Bronchial epithelial cell (primary cell): ENCODE results near the gene CYP27B1.

GRCh38 chr12:57519770-57520355, 451 bp downstream of the DDIT3 start:
- RRBS, 2 experiments, result no CpG with 5 or more reads among the region's 25 CpGs

GRCh38 chr12:57525548-57525949, 2.9 kb downstream of the MBD6 start:
- RRBS, 2 experiments, result no CpG with 5 or more reads among the region's 6 CpGs

DNA sequence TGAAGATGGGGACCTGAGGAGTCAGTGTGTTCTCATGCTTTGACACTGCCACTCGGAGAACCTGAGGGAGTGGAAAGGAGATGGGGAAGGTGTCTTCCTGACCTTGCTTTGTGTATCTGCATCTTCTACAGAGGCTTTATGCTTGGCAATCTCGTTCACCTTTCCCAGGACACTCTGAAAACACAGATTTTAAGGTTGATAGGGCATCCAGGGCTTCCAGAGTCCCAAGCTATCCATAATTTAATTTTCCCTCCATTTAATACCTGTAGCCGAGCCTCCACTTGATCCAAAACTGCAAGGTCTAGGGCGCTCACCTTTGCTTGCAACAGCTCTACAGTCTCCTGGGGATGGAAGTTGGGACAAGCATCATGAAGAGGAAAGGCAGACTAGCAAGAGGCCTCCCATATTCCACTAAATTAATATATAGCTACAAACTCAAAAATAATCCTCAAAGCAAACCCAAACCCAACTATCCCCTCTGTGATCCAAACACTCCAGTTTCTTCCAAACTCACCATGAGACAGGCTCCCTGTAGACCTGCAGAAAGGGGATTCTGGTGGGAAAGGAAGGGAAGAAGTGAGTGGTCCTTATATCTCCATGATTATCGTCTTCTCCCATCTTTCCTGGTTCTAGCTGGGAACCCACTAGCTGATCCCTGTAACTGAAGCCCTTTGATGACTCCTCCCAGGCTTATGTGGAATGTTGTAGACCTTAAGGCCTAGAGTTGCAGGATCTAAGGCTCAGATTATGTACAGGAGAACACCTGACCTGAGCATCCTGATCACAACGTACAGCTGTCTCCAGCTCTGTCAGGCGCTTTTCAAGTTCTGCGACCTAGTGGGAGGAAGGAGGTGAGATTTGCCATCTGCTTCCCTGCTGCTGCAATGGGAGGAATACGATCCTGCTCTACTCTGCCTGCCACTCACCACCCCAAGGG, 10.1 kb downstream of the MBD6 start:
- RRBS, 2 experiments, result no CpG with 5 or more reads among the region's 9 CpGs

DNA sequence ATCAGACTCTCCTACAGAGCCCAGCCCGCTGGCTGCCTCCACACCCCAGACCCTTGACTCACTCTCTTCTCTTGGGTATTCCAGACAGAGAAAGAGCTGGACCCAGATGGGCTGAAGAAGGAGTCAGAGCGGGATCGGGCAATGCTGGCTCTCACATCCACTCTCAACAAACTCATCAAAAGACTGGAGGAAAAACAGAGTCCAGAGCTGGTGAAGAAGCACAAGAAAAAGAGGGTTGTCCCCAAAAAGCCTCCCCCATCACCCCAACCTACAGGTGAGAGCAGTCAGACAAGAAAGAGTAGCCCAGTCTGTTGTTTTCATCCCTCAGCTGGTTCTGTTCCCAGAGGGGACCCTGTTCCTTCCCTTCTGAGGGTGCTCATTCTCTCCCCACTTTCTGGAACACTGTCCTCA, 19.6 kb downstream of the AGAP2 start:
- RRBS, 2 experiments, result no CpG with 5 or more reads among the region's 3 CpGs

DNA sequence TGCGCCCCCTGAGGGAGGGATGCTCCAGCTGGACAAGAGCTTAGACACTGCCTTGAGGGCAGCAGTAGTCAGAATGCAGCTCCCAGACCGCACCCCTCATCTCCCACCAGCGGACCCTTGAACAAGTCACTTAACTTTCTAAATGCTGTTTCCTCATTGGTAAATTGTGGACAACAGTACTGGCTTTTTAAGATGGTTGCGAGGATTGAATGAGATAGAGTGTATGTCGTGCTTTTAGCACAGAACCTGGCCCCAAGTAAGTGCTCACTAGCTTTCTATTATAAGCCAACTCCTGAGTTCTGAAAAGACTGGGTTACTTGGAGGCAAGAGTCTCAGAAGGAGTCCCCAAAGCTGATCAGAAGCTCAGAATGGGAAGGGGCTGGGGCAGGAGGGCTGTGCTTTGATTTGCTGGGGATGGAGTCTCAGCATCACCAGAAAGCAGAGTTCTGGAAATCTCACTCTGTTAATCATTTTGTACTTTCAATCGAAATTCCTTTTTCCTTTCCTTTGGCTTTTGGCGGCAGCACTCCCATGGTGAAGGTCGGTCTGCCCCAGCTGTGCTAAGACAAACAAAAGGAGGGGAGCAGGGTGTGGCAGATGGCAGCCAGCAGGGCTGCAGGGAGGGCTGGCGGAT, 15.5 kb downstream of the AGAP2 start:
- RRBS, 2 experiments, result no CpG with 5 or more reads among the region's 9 CpGs

- RRBS, 2 experiments, result no CpG with 5 or more reads among the region's 6 CpGs
Measured at GRCh38 chr12:57723588-57724149, 14.9 kb downstream of the AGAP2 start.

GRCh38 chr12:57744250-57744952, 438 bp upstream of the TSPAN31 start:
- RRBS, 2 experiments, result no CpG with 5 or more reads among the region's 27 CpGs

- RRBS, 2 experiments, result no CpG with 5 or more reads among the region's 8 CpGs
Measured at GRCh38 chr12:57745588-57745951, 731 bp downstream of the TSPAN31 start.

DNA sequence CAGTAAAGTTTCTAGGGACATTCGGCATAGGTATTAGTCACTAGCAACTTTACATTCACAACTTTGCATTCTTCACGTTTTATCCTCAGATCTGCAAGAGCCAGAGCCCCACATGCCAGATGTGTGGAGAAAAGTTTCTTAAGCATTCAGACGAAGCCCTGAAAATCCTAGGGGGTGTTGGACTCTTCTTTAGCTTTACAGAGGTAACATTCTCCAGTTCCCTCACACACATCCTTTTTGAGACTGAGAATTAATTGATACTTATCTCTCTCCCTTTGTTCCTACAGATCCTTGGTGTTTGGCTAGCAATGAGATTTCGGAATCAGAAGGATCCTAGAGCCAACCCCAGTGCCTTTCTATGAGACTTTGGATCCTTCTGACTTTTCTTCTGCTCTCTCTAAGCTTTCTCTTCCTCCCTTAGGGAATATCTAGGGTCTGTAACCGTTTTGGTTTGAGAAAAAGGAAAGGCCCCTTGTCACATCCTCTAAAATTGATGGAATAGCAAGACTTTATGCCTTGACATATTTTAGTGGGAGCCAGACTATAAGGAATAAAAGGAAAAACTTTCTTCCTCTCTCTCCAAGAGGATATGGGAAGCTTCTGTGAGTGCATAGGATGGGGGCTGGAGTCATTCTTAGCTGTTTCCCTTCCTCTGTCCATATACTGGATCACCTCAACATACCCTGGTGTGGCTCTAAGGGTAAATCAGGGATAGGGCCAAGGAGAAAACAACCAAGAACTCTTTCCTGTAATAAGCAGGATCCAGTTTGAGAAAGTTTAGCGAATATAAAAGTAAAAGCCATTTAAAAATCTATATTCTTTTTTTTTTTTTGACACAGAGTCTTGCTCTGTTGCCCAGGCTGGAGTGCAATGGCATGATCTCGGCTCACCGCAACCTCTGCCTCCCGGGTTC, 2.3 kb downstream of the TSPAN31 start:
- RRBS, 2 experiments, result no CpG with 5 or more reads among the region's 9 CpGs

DNA sequence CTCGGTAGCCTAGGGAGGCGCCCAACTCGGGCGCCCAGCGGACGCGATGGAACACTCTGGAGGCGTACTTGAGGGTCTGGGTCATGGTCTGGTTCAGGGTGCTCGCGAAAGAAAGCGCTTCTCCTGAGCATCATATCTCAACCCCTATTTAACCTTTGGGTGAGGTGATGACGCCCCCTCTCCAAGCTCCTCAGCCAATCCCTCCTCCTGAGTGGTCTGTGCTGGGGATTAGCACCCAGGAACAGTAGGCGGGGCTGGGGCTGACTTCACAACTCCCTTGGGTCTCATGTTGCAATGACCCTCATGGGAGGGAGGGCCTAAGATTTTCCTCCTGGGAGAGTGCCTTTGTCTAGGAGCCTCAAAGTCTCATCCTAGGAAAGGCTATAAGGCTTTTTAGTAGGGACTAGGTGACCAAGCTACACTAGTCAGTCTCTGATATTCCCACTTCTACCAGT, at the start of gene CYP27B1:
CYP27B1 (minus strand) TSS at position 122 of the 455 bp plus-strand sequence.
- RRBS, 2 experiments, result no CpG with 5 or more reads among the region's 13 CpGs

DNA sequence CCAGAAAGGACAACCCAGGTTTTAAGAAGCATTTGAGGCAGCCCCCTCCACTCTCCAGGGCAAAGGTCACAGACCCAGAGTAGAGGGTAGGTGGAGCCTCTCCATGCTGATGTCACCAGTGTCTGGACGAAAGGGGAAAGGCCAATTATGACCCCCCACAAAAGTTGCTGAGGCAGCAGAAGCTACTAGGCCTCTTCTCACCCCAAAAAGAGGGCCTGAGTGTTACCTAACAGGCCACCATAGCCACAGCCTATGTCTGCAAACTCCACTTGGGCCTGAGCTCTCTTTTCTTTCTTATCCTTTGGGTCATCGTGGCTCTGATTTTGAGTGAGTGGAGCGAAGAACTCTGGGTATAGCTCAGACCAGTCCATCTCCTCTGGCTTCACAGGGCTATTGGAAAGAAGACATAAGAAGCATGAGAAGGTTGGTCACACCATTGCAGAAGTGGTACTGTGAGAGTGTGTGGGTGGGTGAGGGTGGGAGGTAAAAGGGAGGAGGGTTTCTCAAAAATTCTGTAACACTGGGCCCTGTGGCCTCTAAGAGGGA, 964 bp downstream of the METTL1 start:
- RRBS, 2 experiments, result no CpG with 5 or more reads among the region's 3 CpGs

GRCh38 chr12:57837780-57838819, 8.4 kb downstream of the CTDSP2 start:
- RRBS, 2 experiments, result no CpG with 5 or more reads among the region's 7 CpGs

- RRBS, 2 experiments, result no CpG with 5 or more reads among the region's 2 CpGs
Measured at GRCh38 chr12:57882347-57882896, 35.9 kb upstream of the CTDSP2 start.

- RRBS, 2 experiments, result no CpG with 5 or more reads among the region's 12 CpGs
Measured at GRCh38 chr12:57890357-57891152, 44.0 kb upstream of the CTDSP2 start.

- RRBS, 2 experiments, result no CpG with 5 or more reads among the region's 3 CpGs
Measured at GRCh38 chr12:58425267-58425933, 484.0 kb downstream of the ATP23 start.

DNA sequence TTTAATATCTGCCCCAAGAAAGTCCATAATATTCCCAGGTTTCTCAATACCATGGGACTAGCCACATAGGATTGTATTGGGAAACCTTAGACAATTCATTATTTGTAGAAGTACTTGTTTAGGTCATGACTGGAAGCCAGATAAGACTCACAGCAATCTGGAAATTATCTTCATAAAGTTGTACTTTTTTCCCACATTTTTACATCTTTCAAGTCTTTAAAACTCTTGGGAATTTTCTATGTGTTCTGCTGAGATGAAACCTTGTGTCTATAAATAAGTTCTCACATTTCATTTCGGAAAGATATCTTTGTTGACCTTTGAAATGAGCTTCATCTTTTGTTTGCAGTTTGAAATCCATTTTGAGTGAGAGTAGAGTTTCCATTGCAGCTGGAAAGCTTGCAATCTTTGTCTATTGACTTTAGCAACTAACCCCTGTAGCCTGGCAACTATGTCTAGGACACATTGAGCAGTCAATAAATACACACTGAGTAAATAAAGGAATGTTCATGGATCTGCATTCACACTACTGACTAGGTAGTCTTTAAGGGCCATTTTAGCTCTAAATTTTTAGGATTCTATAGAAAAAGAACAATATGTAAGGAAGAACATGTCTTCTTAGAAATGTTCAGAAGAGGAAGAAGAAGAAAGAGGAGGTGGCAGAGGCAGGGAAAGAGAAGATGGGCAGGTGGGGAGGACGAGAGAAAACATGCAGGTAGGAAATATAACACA, 154.4 kb downstream of the LRIG3 start:
- RRBS, 2 experiments, result no CpG with 5 or more reads among the region's 2 CpGs

- RRBS, 2 experiments, result no CpG with 5 or more reads among the region's 3 CpGs
Measured at GRCh38 chr12:58906871-58907392, 13.4 kb downstream of the LRIG3 start.

DNA sequence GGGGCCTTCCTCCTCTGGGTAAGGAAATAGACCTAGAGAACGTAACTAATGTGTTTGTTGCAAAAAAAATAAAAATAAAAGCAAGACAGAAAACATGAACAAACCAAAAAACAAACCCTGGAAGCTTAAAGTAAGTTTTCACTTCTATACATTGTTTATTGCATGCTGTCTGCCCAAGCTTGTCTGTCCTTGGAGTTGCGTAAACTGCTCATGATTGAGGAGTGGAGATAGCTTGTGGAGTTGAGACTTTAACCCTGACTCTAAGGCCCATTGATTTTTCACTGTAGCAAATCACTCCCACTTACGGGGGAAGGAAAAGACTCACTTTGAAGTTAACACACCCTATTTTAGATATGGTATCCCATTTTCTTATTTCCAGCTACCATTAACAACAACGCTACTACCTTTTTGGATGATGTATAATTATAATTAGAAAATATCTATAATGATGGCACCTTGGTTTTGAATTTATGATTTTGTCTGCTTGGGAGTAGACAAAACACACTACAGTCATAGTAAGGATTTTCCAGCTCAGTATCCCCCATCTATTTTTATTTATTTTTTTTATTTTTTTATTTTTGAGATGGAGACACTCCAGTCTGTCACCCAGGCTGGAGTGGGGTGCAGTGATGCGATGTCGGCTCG, 1.3 kb upstream of the LRIG3 start:
- RRBS, 2 experiments, result no CpG with 5 or more reads among the region's 7 CpGs

- RRBS, 2 experiments, result no CpG with 5 or more reads among the region's 16 CpGs
Measured at GRCh38 chr12:59328277-59328836, 267.5 kb upstream of the SLC16A7 start.

DNA sequence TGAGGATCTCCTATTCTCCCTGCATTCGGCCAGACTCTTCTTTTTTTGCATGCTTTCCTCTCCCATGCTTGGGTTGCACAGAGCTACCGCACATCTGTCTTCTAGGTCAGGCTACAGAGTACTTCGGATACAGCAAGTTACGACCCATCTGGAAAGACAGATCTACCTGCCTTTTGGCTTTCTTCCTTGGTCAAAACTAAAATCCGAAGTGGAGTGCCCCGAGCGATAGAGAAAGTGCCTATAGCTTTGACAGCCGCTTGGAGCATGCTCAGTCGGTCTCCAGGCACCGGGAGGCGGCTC, 212 bp upstream of the SLC16A7 start:
- RRBS, 2 experiments, result no CpG with 5 or more reads among the region's 11 CpGs